LNCaP clone FGC (cell line): ENCODE results near the gene STARD10.

DNA sequence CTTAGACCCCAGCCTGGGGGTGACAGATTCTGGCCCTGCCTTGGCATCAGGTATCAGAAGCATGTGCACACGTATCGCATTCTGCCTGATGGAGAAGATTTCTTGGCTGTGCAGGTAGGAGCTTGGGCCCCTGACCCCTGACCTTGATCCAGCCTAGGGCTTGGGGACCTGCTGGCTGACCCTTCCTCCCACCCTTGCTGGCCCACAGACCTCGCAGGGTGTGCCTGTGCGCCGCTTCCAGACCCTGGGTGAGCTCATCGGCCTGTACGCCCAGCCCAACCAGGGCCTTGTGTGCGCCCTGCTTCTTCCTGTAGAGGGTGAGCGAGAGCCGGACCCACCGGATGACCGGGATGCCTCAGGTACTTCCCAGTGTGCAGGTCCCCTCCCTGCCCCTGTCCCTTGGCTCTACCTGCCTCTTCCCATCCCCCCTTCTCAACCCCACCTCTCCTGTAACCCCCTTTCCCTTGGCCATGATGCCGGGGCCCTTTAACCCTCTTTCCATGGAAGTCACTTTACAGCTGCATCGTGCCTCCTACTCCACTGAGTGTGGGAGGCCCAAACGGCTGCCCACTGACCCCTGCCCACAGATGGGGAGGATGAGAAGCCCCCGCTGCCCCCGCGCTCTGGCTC lies 3.7 kb downstream of the INPPL1 start:
- RRBS, 2 experiments: no CpG with 5 or more reads among the region's 18 CpGs

DNA sequence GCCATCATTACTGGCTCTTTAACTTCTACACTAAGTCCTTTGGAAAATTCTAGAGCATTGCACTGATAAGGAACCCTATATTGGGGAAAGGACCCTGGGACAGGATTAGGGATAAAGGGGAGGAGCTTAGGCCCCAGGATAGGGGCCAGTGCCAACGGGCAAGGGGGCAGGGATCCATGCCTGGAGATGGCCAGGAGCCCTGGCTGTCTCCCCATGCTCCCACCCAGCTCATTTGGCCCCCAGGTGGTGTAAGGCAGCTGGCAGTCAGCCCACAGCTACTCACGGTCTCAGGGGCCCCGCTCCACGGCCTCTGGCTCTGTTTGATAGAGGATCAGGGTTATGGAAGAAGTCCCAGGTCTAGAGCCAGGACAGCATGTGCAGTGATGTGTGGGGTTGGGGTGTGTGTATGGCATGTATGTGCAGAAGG lies 18.3 kb upstream of the PDE2A start:
- RRBS, 2 experiments: no CpG with 5 or more reads among the region's 4 CpGs

- RRBS, 2 experiments: no CpG with 5 or more reads among the region's 23 CpGs
Observed at GRCh38 chr11:72696884-72697248, 22.6 kb upstream of the PDE2A start.

- RRBS, 2 experiments: 94 to 98% methylated on average over 5 of the region's 10 CpGs
Observed at GRCh38 chr11:72709846-72710143, 35.6 kb upstream of the PDE2A start.

- RRBS, 2 experiments: no CpG with 5 or more reads among the region's 5 CpGs
Observed at GRCh38 chr11:72718966-72719531, 33.2 kb downstream of the ARAP1 start.

GRCh38 chr11:72740114-72740474 lies 12.1 kb downstream of the ARAP1 start:
- RRBS, 2 experiments: no CpG with 5 or more reads among the region's 2 CpGs

DNA sequence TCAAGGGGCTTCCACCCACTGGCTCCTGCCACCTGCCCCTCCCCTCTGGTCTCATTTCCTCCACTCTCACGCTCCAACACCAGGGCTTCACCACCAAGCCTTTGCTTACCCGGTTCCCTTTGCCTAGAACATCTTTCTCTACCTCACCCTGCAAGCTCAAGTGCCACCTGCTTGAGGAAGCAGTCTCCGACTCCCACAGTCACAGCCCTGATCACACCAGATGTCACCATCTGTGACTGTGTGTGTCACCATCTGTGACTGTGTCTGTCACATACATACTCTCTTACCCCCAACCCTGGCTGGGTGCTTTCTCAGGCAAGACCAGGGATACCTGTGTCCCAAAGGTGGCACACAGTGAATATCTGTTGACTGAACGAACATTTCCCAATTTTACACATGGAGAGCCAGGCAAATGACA lies 8.3 kb downstream of the ARAP1 start:
- RRBS, 2 experiments: no CpG with 5 or more reads among the region's 4 CpGs

GRCh38 chr11:72773204-72774146 lies 20.4 kb downstream of the STARD10 start:
- RRBS, 2 experiments: no CpG with 5 or more reads among the region's 12 CpGs

DNA sequence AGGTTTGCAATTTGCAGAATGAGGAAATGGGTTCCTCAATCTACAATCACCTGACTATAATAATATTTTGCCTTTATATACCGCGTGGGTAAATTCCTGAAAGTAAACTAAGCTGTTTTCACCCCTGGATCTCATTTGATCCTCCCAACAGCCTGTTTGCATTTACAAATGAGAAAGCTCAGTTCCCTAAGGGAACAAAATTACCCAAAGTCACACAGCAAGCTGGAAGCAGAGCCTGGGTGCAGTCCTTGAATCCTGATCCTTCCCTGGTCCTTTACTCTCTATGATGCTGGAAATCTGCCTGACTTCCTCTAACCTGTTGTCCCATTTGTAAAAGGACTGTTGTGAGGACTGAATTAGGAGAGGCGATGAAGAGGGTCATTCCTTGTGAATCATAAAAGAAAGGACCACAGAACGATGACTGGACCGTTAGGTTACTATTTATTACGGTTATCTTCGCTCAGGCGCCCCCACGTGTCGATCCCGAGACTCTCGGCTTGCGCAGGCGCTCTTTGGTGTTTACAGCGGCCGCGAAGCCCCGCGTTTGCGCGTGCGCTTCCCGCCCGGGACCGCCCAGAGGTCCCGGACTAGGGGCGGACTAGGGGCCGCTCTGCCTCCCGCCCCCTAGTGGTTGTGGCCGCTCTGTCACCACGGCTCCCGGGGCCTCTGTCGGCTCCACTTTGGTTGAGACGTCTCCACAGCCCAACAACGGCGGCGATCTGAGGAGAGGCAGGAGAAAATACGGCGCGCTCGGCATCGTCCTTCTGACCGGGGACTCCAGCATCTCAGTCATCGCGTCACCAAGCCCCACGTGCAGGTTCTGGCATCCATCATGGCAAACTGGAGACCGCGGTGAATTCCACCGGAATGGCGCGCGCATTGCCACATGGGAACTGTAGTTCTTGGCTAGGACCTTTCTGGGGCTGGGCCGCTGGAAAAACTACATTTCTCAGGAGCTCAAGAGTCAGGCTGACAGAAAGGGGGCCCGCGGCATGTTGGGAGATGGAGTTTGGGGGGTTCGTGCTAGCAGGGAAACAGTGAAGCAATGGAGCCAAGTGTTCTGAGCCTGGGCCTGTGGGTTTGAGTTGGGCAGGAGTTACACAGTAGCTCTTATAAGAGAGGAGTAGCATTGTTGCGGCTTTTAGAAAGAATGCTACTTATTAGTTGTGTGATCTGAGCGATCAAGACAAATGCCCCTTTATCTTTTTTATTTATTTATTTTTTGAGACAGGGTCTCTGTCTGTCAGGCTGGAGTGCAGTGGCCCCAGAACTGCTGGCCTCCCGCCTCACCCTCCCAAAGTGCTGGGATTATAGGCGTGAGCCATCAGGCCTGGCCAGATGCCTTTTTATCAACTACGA lies at the start of gene STARD10:
TSS of gene STARD10 (minus strand) at position 842 of the 1,359 bp plus-strand sequence.
- RRBS, 2 experiments: under 1 to 1% methylated on average over 19 of the region's 61 CpGs

- RRBS, 2 experiments: no CpG with 5 or more reads among the region's 10 CpGs
Observed at GRCh38 chr11:72815114-72815501, 897 bp downstream of the ATG16L2 start.

- RRBS, 2 experiments: no CpG with 5 or more reads among the region's 13 CpGs
Observed at GRCh38 chr11:72837454-72838208, 23.4 kb downstream of the ATG16L2 start.

- RRBS, 2 experiments: no CpG with 5 or more reads among the region's 2 CpGs
Observed at GRCh38 chr11:73047992-73048501, 94.1 kb downstream of the FCHSD2 start.

DNA sequence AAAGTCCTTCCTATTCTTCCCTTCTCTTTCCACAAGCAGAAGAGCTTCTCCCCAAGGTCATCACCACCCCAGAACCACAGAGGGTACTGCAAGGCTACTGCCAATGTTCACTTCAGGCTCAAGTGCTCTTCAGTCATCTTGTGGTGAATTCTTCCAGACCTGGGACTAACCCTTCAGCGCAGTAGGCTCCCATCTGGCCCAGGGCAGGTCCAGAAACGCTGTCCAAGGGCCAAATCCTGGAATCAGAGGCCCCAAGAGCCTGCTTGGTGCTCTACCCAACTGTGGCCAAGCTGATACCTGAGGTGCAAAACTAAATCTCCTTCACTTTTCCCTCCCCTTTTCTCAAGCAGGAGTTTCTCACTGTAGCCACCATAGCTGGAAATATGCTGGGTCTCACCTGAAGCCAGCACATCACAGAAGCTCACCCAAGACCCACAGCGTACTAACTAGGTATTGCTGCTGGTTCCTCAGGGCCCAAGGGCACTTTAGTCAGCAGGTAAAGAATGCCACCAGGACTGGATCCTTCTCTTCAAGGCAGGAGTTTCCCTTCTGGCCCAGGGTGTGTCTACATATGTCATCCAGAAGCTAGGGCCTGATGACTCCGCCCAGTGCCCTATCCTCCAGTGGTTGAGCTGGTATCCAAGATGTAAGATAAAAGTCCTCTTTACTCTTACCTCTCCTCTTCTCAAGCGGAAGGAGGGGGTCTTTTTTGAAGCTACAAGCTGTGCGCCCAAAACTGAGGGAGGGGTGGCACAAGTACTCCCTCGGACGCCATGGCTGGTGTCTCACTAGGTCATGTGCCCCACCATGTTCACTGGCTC lies 27.8 kb downstream of the FCHSD2 start:
- RRBS, 2 experiments: no CpG with 5 or more reads among the region's 8 CpGs

DNA sequence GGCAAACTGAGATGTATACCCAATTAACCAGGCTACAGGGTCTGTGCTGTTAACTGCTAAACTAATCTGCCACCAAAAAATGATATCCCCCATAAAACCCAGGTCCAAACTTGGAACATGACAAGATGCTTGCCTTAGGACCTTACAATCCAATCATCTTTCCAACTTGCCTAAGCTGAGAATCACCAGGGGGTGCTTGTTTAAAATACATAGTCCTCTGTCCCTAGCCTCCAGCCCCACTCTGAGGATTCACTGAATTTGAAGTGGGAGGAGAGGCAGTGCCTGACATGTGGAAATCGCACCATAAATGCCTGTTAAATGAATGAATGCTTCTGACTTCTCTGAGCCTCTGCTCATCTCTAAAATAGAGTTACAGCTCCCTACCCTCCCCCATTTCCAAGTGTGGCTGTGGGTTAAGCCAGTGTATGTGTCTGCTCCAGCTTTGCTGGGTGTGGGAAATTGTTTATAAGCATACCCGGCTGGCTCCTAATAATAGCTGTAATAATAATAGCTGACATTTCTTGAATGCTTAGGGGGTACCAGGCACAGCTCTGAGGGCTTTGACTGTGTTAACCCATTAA lies 6.8 kb upstream of the FCHSD2 start:
- RRBS, 2 experiments: no CpG with 5 or more reads among the region's 2 CpGs

DNA sequence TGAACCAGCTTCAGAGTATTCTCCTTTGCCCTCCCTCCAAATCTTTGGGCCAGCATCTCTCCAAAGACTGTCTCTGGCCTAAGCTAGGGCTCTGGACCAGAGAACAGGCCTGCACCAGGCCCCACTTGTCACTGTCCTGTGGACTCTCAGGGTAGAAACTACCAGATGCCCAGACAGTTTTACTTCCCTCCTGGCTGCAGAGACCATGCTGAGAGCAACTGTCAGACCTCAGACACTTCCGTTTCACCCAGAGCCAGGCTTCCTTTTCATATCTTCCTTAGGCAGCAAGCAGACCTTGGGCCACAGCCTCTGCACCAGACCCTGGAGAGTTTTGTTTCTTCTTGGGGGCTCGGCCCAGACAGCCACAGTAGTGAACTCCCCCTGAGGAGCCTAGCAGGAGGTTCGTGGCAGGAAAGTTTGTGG lies 12.0 kb upstream of the FCHSD2 start:
- RRBS, 2 experiments: no CpG with 5 or more reads among the region's 3 CpGs

- RRBS, 2 experiments: no CpG with 5 or more reads among the region's 9 CpGs
Observed at GRCh38 chr11:73157135-73158209, 15.4 kb upstream of the FCHSD2 start.

DNA sequence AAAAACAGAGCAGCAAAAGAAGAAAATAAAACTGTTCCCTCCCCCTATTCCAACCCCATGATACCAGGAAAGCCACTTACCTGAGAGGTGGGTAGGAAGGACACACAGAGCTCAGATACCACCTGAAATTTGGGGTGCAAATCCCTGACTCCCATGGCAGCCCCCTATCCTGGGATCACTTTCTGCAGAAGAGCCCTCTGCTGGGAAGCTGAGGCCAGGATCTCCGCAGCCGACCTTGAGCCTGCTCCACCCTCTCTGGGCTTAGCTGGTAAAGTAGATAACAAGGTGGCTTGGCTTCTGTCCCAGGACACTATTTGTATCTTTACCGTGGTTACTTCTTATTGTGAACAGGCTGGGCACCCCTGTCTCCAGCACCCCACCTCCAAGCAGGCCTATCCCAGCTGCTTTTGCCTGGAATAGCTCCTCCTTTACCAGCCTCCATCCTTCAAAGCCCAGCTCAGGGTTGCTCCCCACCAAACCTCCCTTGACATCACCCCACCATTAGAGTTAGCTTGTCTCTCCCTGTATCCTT lies 35.3 kb upstream of the P2RY2 start:
- RRBS, 2 experiments: no CpG with 5 or more reads among the region's 3 CpGs

- RRBS, 2 experiments: no CpG with 5 or more reads among the region's 9 CpGs
Observed at GRCh38 chr11:73194334-73194975, 23.6 kb upstream of the P2RY2 start.

DNA sequence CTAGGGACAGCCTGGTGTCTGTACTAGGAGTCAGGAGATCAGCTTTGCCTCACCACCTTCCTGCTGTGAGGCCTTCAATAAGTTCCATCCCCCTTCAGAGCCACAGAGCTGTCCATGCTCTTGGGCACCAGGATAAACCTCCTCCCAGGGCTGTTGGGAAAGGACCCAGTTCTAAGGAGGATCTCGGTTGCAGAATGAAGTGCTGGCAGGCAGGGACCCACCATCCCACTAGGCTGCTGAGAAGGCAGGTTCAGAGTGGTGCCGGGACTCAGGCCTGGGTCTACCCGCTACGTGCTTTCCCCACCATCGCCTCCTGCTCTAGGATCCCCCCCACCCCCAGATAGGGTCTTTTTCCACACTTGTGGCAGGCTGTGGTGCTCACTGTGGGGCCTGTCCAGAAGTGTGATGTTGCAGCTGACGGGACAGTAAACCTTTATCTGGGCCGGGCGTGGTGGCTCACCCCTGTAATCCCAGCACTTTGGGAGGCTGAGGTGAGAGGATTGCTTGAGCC lies 9.9 kb downstream of the ARHGEF17 start:
- RRBS, 2 experiments: no CpG with 5 or more reads among the region's 8 CpGs

- RRBS, 2 experiments: 58 to 69% methylated on average over 2 of the region's 25 CpGs
Observed at GRCh38 chr11:73323241-73324496, 15.6 kb downstream of the ARHGEF17 start.